Prostate gland (tissue), 2 donors: ENCODE measurements around the genes LSAMP, TEX55, POGLUT1 and ADPRH.

GRCh38 chr3:115099429-115100009 lies 47.6 kb downstream of the ZBTB20 start:
- PRO-cap = no peak
- RAMPAGE, long total RNA, 2 experiments = no peak in any of the 2 experiments

GRCh38 chr3:115109950-115110522 lies 37.1 kb downstream of the ZBTB20 start:
- PRO-cap = no peak
- RAMPAGE, long total RNA, 2 experiments = no peak in any of the 2 experiments

DNA sequence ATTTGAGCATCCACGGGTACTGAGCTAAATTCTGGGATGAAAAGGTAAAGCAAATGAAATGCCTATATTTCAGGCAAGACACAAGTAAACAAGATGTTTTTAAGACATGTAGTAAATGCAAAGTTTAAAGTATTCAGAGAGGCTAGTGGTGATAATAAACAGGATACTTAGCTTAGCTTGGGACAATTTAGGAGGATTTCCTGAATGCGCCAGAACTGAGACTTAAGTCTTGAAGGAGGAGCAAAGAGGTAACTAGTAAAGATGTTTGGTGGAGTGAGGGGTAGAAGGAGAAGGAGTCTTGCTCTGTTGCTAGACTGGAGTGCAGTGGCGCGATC lies 11.0 kb downstream of the LSAMP start:
- PRO-cap = no peak
- RAMPAGE, long total RNA, 2 experiments = no peak in any of the 2 experiments

- PRO-cap = bidirectional peak, plus-strand start at chr3:116445477, minus-strand start at chr3:116445412
- RAMPAGE, long total RNA, 2 experiments = start-site peak on the minus strand in 1 of 2 experiments, at chr3:116444923-116445493 at its widest, 23 to 429 reads per replicate
Measured at GRCh38 chr3:116444794-116446076, at the start of gene LSAMP. Gene LSAMP, minus strand, starts transcription at chr3:116445487.

- PRO-cap = no peak
- RAMPAGE, long total RNA, 2 experiments = no peak in any of the 2 experiments
Measured at GRCh38 chr3:119145714-119146416, at the start of gene TEX55. Gene TEX55, plus strand, starts transcription at chr3:119146165.

- PRO-cap = no peak
- RAMPAGE, long total RNA, 2 experiments = no peak in any of the 2 experiments
Measured at GRCh38 chr3:119241309-119241823, 688 bp upstream of the B4GALT4 start.

DNA sequence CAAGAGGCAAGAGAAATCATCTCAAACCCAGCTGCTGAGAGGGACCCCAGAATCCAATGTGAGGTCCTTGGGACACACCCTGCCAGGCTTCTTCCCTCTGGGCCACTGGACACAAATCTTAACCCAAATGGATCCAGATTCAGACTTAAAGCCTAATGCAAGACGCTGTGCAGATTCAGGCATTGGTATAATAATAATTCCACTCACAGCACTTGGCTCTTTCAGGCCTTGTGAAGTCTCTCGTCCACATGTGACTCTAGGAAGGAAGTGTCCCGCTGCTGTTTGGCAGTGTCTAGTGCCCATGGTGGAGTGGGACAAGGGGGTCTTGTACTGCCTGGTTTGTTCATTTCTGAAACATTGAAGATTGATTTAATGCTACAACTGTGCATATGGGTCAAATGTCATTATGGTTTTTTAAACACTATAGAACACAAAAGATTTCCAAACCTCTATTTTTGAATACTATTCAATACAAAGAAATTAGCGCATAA lies 14.3 kb upstream of the ARHGAP31 start:
- PRO-cap = no peak
- RAMPAGE, long total RNA, 2 experiments = no peak in any of the 2 experiments

DNA sequence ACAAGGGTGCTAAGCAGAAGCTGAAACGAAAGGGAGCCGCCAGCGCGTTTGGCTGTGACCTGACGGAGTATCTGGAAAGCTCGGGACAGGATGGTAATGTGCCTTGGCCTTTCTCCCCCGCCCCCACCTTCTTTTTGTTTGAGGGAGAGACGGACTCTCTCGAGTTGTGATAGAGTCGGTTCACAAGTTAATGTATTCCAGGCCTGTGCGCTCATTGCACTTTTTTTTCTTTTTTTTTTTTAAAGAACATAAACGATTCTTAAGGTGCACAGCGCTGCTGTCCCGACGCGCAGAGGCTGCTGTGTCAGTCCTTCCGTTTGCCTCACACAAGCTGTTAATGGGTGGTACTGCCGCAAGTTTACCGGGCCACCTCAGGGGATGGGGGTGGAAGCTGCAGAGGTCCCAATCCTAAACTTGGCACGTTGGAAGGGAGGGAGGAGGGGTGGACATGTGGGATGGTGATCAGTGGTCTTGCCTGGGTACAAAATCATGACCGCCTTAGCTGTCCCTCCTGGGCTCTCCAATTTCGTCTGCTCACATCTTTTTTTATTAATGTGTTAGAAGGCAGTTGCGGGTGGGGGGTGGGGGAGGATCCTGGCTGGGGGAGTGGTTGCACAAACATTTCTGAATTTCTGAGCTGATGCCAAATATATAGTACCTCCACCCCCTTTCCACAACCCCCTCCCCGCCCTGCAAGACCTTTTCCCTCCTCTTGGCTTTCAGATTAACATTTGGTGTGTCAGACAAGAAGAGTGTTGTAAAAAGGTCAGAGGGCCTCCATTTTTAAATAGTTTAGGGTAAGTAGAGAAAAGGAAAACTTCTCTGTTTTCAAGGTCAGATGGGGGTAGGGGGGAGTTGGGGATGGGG lies 962 bp downstream of the ARHGAP31 start:
- PRO-cap = bidirectional peak, plus-strand start at position 137 of the sequence, minus-strand start at position 71 of the sequence; unidirectional peak, minus-strand start at position 333 of the sequence; unidirectional peak, minus-strand start at position 532 of the sequence
- RAMPAGE, long total RNA, 2 experiments = no peak in any of the 2 experiments

DNA sequence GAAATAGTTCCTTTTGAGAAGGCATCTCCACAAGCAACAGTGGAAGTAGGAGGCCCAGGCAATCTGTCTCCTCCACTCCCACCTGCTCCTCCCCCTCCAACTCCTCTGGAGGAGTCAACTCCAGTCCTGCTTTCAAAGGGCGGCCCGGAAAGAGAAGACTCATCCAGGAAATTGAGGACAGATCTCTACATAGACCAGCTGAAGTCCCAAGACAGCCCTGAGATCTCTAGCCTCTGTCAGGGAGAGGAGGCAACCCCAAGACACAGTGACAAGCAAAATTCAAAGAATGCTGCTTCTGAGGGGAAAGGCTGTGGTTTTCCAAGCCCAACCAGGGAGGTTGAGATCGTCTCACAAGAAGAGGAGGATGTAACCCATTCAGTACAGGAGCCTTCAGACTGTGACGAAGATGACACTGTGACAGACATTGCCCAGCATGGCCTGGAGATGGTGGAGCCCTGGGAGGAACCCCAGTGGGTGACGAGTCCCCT lies 49.2 kb downstream of the TMEM39A start:
- PRO-cap = no peak
- RAMPAGE, long total RNA, 2 experiments = no peak in any of the 2 experiments

- PRO-cap = bidirectional peak, plus-strand start at chr3:119468963, minus-strand start at chr3:119468836
- RAMPAGE, long total RNA, 2 experiments = start-site peak on the plus strand in 1 of 2 experiments, at chr3:119468987-119468992 at its widest, 80 reads per replicate
Measured at GRCh38 chr3:119468719-119469050, at the start of gene POGLUT1. Gene POGLUT1, plus strand, starts transcription at chr3:119468963.

- PRO-cap = no peak
- RAMPAGE, long total RNA, 2 experiments = no peak in any of the 2 experiments
Measured at GRCh38 chr3:119500509-119501116, 2.3 kb downstream of the TIMMDC1 start.

- PRO-cap = no peak
- RAMPAGE, long total RNA, 2 experiments = no peak in any of the 2 experiments
Measured at GRCh38 chr3:119517071-119517422, 18.7 kb downstream of the TIMMDC1 start.

DNA sequence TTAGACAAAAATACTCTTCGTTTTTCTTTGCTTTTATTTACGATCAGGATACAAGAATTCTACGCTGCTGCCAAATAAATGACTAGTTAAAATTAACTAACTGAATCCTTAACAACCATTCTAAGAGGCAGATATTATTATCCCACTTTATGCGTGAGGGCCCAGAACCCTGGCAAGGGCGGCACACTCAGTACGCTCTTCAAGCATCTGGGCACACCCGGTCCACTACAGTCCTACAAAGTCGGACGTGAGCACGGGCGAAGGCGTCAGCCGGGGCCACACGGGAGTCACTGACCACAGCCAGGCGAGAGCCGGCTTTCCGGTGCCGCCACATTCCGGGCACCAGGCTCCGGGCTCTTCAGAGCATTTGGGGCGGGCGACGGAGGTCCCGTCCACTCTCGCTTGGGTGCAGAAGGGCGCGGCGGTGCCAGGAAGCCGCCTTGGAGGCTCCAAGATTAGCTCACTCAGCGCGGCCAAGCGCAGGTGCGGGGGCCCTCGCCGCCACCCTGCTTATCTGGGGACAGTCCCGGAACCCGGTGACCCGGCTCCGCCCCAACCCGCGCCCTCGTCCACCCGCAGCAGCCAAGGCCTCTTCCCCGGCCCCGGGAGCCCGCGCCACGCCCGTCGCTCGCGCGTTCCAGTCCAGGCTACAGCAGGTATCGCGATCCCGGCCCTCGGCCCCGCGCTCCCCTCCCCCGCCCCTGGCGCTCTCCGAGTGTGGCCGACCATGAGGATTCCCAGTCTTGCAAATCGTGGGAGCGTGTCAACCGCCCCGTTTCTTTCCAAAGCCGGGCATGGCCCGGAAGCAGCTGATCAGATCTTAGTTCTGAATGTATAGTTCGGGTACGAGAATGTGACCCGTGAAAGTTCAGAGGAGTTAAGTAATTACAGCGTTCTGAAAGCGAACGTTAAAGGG lies at the start of gene ADPRH:
ADPRH (plus strand) TSS at position 297 of the 916 bp plus-strand sequence.
- PRO-cap = unidirectional peak, plus-strand start at position 361 of the sequence; bidirectional peak, plus-strand start at position 740 of the sequence, minus-strand start at position 516 of the sequence
- RAMPAGE, long total RNA, 2 experiments = no peak in any of the 2 experiments

GRCh38 chr3:119589082-119589608 lies 8.5 kb upstream of the PLA1A start:
- PRO-cap = no peak
- RAMPAGE, long total RNA, 2 experiments = no peak in any of the 2 experiments

DNA sequence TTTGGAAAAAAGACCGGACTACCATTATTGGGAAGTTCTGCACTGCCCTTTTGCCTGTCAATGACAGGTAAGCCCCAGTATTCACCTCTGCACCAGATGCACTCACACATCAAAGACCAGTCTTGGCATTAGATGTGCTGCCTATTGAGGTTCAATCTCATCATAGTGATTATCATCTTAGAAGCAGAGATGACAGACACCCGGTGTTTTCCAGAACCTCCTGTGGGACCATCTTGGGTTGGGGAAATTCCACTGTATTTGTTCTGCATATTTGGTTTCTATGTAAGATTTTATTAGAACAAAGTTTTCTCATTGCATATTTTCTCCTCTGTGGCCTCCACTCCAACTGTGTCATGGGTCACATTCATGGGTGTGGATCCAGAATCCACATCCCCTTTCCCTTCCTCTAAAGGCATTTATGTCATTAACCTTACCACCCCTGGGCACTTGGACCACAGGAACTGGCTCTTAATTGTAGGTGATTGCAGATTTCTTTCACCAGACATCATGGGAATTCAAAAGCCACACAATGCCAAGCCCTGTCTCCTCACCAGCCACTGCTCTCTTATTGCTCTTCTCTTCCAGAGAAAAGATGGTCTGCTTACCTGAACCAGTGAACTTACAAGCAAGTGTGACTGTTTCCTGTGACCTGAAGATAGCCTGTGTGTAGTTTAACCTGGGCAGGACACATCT lies 31.3 kb downstream of the PLA1A start:
- PRO-cap = no peak
- RAMPAGE, long total RNA, 2 experiments = no peak in any of the 2 experiments

GRCh38 chr3:119769736-119770260 lies 12.1 kb upstream of the NR1I2 start:
- PRO-cap = no peak
- RAMPAGE, long total RNA, 2 experiments = no peak in any of the 2 experiments

GRCh38 chr3:120348029-120348419 lies 1.1 kb downstream of the LRRC58 start:
- PRO-cap = no peak
- RAMPAGE, long total RNA, 2 experiments = no peak in any of the 2 experiments

DNA sequence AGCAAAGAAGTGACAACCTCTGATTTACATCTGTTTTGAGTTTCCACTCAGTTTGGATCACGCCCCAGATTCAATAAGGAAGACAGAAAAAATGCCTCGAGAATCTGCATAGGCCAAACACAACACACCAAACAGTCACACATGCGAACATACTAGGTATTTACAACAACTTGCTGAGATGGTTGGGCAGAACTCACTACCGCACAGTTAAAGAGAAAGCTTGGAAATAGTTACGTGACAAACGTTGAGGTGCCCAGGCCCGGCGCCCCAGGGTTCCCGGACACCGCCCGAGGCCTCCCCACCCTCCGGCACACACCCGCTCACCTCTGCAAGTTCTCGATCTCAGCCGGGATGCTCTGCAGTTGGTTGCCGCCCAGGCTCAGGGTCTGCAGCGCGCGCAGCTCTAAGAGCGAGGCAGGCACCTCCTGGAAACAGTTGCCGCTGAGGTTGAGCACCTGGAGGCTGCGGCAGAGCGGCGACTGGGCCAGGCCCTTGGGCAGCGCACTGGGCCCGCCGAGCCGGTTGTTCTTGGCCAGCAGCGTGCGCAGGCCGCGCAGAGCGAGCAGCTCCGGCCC lies 647 bp downstream of the LRRC58 start:
- PRO-cap = unidirectional peak, plus-strand start at position 434 of the sequence
- RAMPAGE, long total RNA, 2 experiments = no peak in any of the 2 experiments

GRCh38 chr3:120417010-120417898 lies 33.5 kb downstream of the FSTL1 start:
- PRO-cap = bidirectional peak, plus-strand start at chr3:120417571, minus-strand start at chr3:120417371
- RAMPAGE, long total RNA, 2 experiments = no peak in any of the 2 experiments

- PRO-cap = no peak
- RAMPAGE, long total RNA, 2 experiments = no peak in any of the 2 experiments
Measured at GRCh38 chr3:120567772-120568687, 28.1 kb upstream of the NDUFB4 start.